A549 (cell line): ENCODE measurements around the genes CFAP161, RPS17 and SH3GL3.

DNA sequence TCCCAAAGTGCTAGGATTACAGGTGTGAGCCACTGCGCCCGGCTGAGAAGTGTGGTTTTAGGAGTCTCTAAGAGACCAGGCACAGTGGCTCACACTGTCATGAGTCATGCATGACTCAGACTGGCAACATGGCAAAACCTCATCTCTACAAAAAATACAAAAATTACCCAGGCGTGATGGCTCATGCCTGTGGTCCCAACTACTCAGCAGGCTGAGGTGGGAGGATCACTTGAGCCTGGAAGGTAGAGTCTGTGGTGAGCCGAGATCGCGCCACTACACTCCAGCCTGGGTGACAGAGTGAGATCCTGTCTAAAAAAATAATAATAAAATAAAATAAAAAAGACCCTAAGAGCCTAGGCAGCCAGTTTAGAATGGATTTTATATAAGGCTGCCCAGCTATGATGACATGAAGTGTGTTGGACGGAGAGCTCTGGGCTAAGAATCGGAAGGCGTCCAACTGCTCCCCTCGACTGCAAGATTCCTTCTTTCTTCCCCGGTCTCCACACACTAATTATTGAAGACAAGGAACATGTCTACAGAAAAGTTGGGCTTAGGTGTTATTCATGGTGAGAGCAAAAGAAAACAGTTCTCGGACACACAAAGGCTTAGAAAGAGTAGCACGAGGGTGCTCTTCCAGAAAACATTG is 33.6 kb downstream of the MESD start:
- PRO-cap, result no peak
CAGE:
- cytosol, long polyA plus RNA, result no peak
- long polyA plus RNA, result no peak
- nucleus, long polyA plus RNA, result no peak

DNA sequence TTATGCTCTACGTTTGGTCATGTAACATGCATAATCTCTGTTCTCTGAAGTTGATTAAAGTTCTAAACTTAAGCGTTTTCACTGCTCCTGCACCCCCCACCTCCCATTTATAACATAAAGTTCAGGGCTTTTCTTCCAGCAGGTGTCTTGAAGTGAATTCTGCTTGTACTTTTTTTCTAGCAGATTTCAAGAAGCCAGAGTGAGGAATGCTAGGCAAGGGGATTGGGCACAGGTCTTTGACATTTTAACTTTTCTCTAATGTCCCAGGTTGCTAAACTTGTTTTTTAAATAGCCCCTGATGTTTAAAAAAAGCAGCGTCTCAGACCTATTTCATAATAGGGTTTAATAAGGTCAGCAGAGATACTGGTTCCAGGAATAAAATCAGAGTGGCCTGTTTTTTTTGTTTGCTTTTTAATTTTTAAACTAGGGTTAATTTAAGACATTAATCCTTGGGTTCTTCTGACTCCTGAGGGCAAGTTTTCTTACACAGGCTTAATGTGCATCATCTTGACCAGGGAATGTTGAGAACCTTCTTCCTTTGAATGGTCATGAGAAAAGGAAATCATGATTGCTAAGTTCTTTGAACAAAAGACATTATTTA is 5.1 kb downstream of the TLNRD1 start:
- PRO-cap, result no peak
CAGE:
- cytosol, long polyA plus RNA, result no peak
- long polyA plus RNA, result no peak
- nucleus, long polyA plus RNA, result no peak

DNA sequence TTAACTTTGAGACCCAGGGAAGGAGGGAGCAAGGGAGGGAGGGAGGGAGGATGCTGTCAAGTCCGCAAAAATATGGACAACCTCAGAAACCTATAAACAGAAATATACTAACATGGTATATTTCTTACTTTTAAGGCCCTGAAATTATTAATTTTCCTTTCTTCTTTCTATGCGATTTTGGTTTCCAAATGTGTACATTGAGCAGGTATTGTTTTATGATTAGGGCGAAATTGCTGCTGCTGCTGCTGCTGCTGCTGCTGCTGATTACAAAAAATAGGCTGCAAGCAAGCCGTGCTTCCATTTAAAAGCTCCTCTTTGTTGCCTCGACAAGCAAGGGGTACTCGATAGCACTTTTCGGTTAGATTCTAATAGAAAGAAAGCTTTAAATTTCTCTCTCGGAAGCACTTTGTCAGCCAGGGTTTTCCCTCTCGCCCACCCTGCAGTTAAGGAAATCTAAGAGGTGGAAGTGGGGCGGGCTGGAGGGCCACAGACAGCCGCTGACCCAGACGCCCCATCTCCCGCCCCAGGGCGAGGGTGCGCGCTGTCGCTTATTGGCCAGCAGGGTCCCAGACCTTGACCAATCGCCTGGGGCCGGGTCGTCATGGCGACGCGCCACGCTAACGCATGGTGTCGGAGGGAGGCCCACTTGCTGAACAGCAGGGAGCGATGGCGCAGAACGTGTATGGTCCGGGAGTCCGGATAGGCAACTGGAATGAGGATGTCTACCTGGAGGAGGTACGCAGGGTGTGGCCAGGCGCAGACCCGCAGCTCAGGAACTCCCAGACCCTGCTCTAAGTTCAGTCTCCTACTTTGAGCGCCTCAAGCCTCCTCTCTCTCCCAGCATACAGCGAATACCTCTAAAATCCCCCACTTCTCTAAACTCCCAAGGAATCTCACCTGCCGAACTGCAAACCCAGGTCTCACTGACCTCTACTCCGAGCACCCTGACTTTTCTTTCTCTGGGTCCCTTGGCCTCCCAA is at the start of gene CFAP161:
CFAP161 (plus strand) TSS at position 607 of the 980 bp plus-strand sequence.
- PRO-cap, result no peak
CAGE:
- cytosol, long polyA plus RNA, result no peak
- long polyA plus RNA, result no peak
- nucleus, long polyA plus RNA, result no peak

GRCh38 chr15:81159453-81159652 is 25.3 kb downstream of the CFAP161 start:
- PRO-cap, result no peak
CAGE:
- cytosol, long polyA plus RNA, result no peak
- long polyA plus RNA, result no peak
- nucleus, long polyA plus RNA, result no peak

GRCh38 chr15:81273852-81274292 is 50.1 kb downstream of the STARD5 start:
- PRO-cap, result no peak
CAGE:
- cytosol, long polyA plus RNA, result no peak
- long polyA plus RNA, result no peak
- nucleus, long polyA plus RNA, result no peak

DNA sequence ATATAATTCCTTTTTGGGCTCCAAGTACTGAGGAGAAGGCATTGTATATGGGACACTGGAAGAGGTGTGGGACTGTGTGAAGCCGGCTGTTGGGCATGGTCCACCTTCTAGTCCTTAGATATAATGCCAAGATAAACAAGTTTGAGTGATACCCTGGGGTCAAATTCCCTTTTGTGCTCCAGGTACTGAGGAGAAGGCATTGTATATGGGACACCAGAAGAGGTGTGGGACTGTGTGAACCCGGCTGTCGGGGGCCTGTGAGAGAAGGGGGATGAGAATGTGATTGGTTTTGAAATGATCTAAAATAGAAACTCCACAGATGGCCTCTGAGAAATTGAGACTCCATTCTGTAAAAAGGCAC is 11.4 kb upstream of the TMC3 start:
- PRO-cap, result no peak
CAGE:
- cytosol, long polyA plus RNA, result no peak
- long polyA plus RNA, result no peak
- nucleus, long polyA plus RNA, result no peak

DNA sequence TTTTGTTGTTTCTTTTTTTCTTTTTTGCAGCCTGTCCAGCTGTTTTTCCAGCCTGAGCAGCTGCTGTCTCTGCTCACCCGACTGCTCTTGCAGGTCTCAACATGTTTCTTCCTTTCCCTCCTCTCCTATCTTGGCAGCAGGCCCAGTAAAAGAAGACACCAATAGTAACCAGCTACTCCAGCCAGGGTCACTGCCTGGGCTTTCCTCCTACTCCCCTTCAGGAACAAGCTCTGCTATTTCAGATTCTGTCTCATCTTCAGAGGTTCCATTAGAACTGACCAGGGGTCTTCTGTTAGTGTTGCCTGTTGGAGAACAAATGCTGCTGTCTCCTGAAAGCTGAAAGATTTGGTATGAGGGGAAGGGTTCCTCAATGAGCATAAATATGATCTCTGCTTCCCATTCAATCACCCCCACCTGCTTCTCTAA is 23.7 kb downstream of the MEX3B start:
- PRO-cap, result no peak
CAGE:
- cytosol, long polyA plus RNA, result no peak
- long polyA plus RNA, result no peak
- nucleus, long polyA plus RNA, result no peak

- PRO-cap, result no peak
CAGE:
- cytosol, long polyA plus RNA, result no peak
- long polyA plus RNA, result no peak
- nucleus, long polyA plus RNA, result no peak
Observed at GRCh38 chr15:82045414-82045946, 338 bp downstream of the MEX3B start.

DNA sequence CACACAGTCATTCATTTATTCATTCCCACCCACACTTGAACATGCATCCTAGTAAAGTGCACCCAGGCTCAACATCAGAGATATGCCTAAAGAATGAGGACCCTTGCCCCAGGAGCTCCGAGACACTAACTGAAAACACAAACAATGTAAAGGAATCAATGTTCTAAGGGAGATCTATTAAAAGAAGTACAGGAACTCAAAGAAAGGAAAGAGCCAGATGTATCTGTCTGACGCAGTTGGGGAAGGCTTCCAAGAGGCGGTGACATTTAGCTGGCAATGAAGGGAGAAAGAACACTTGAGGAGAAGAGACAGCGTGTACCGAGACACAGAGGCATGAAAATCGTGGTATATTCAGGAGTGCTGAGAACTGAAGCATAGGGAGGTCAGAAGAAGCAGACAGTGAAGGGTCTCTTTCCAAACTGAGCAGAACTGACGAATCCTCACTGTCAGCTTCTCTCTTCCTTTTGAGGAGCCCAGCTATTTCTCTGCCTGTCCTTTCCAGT is 66.7 kb downstream of the EFL1 start:
- PRO-cap, result no peak
CAGE:
- cytosol, long polyA plus RNA, result no peak
- long polyA plus RNA, result no peak
- nucleus, long polyA plus RNA, result no peak

DNA sequence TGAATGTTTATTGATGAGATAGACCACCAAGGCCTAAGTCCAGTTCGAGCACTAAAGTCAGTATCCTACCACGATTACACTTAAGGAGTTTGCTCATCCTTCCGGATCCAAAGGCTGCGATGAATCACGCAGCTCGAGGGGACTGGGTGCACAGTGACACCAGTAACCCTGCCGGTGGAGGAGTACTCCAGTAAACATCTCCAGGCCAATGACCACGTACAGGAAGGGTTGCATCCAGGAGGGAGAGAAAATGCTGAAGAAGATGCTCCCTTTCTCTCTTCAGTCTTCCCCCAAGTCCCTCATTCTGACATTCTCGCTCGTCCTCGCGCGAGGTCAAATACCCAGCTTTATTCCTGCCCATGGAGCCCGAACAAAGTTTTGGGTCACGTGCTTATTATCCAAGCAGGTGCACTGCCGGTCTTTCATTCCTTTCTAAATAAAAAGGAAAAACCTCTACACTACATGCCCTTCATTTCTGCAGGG is 576 bp downstream of the EFL1 start:
- PRO-cap, result no peak
CAGE:
- cytosol, long polyA plus RNA, result no peak
- long polyA plus RNA, result no peak
- nucleus, long polyA plus RNA, result no peak

- PRO-cap, result no peak
CAGE:
- cytosol, long polyA plus RNA, result no peak
- long polyA plus RNA, result no peak
- nucleus, long polyA plus RNA, result no peak
Observed at GRCh38 chr15:82300248-82300686, 37.6 kb downstream of the SAXO2 start.

DNA sequence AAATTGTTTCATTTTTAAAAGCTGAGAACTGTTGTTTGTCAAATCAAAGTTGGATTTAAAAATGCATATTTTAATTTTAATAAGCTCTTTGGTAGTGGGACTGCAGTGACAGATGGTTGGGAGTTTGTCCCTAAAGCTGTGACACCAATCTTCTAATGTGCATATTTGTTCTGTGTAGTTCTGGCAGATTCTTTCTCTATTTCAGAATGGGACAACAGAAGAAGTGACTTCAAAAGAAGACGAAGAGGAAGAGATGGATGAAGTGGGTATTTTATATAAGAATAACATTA is 29.2 kb upstream of the GOLGA6L9 start:
- PRO-cap, result no peak
CAGE:
- cytosol, long polyA plus RNA, result no peak
- long polyA plus RNA, result no peak
- nucleus, long polyA plus RNA, result no peak

DNA sequence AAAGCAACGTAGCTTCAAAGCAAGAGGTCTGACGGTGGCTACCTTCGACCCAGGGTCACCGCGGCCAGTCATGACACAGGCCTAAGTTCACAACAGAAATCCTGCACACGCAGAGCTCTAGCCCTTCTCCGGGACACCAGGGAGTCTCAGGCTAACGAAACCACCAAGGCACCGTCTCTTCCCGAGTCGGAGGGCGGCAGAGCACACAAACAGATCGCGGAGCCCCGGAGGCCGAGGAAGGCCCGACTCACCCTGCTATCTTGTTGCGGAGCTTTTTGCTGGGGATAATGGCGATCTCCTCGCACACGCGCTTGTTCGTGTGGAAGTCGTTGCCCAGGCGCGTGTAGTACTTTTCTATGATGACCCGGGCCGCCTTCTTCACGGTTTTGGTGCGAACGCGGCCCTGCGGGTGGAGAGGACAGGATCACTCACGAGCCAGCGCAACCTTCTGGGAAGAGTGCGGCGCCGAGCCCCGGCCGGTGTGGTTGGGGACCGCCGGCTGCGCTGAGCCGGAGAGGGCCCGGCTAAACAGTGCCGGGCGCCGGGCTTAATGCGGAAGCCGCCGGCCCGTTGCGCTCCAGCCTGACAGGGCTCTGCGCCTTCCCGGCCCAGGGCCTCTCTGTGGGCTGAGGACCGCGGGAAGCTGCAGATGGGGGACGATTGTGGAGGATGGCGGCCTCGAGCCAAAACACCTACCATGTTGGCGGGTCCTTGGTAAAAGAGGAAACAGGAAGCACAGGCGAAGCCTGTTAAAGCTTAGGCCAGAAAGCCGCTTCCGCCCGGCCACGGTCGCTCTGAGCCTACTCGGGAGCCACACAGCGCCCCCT is at the start of gene RPS17:
RPS17 (minus strand) TSS at position 728 of the 827 bp plus-strand sequence.
- PRO-cap, result bidirectional peak, plus-strand start outside the sequence, minus-strand start at position 724 of the sequence
CAGE:
- cytosol, long polyA plus RNA, result start-site peak on the minus strand centred at position 738 of the sequence, 68 bp wide, 2,846 and 1,538 reads in 2 replicates
- long polyA plus RNA, result start-site peak on the minus strand centred at position 706 of the sequence, 26 bp wide, 154 and 84 reads in 2 replicates
- nucleus, long polyA plus RNA, result start-site peak on the minus strand centred at position 738 of the sequence, 67 bp wide, 1,984 and 411 reads in 2 replicates

DNA sequence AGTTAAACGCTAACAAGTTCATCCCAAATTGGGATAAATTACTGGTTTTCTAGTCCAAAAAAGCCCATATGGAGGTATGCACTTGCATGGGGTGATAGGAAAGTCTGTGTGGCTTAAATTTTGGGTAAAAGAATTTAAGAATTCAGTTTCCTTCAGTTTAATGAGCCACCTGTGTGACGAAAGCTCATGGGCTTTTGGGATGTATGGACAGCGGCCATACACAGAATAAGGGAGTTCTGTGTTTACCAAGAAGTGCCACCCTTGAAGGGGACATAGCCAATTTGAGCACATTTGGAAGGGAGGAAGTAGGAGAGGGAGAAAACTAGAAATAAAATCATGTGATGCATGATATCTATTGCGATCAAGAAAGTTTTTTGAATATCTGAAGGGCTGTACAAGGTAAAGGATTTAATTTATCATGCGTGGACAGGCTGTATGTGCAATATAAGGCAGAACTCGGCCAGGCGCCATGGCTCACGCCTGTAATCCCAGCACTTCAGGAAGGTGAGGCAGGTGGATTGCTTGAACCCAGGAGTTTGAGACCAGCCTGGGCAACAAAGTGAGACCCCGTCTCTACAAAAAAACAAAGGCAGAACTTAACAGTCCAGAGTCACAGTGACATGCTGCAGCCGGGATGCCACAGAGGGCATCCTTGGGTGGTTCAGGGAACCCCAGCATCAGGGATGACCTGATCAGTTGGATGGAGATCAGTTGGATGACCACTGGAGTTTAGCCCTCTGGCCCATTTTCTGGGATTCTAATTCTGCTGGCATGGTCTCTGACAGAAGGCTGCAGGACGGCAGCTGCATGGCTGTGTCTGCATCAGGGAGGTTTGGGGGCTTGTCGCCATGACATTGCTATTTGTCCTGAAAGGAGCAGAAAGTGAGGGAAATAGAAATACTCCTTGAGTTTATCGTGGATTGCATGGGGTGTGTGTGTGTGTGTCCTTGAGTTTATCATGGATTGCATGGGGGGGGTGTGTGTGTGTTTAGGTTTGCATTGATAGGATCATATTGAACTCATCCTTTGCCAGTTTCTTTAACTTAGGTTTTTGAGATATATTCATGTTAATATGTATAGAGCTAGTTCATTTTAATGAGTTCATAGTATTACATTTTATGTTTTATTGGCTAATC is 19.7 kb downstream of the WHAMM start:
- PRO-cap, result no peak
CAGE:
- cytosol, long polyA plus RNA, result no peak
- long polyA plus RNA, result no peak
- nucleus, long polyA plus RNA, result no peak

- PRO-cap, result no peak
CAGE:
- cytosol, long polyA plus RNA, result no peak
- long polyA plus RNA, result no peak
- nucleus, long polyA plus RNA, result no peak
Observed at GRCh38 chr15:83017004-83018267, 6.0 kb upstream of the C15orf40 start.

- PRO-cap, result no peak
CAGE:
- cytosol, long polyA plus RNA, result no peak
- long polyA plus RNA, result no peak
- nucleus, long polyA plus RNA, result no peak
Observed at GRCh38 chr15:83108186-83109096, 996 bp downstream of the TM6SF1 start.

DNA sequence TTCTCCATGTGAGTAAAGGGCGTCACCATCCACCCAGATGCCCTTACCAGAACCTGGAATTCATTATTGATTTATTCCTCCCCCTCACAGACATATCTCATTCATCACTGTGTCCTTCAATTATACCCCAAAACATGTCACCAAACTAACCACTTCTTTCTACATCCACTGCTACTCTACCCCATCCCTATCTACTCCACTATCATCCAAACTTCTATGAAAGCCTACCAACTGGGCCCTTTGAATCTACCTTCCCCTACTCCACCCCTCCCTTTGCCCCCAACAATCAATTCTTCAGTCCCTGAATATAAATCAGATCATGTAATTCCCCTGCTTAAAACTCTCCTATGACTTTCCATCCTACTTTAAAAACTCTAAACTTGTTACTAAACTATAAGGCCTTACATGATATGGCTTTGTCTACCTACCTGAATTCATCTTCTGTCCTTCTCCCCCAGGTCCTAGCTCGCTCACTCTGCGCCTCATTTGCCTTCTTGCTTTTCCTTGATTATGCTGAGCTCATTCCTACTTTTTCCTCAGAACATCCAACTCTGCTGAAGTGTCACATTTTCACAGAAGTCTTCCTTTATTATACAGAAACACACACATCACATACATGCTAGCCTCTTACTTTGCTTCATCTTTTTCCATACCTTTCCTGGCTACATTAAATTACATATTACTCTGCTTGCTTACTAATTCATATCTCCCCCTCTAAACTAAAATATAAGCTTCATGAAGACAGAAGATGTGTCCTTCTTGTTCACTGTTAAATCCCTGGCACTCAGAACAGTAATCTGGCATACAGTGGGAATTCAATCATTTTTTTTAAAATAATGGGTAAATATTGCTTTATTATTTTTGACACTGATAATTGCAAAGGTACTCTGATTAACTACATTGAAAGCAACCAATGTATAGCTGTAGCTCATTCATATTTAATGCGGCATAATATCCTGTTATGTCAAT is 18.4 kb downstream of the HDGFL3 start:
- PRO-cap, result no peak
CAGE:
- cytosol, long polyA plus RNA, result no peak
- long polyA plus RNA, result no peak
- nucleus, long polyA plus RNA, result start-site peak on the minus strand centred at position 667 of the sequence, 118 bp wide, 32 and 34 reads in 2 replicates

GRCh38 chr15:83288174-83288939 is 3.9 kb upstream of the BNC1 start:
- PRO-cap, result no peak
CAGE:
- cytosol, long polyA plus RNA, result no peak
- long polyA plus RNA, result no peak
- nucleus, long polyA plus RNA, result no peak

GRCh38 chr15:83446587-83447676 is at the start of gene SH3GL3:
SH3GL3 (plus strand) TSS chr15:83447341.
- PRO-cap, result no peak
CAGE:
- cytosol, long polyA plus RNA, result no peak
- long polyA plus RNA, result no peak
- nucleus, long polyA plus RNA, result no peak

DNA sequence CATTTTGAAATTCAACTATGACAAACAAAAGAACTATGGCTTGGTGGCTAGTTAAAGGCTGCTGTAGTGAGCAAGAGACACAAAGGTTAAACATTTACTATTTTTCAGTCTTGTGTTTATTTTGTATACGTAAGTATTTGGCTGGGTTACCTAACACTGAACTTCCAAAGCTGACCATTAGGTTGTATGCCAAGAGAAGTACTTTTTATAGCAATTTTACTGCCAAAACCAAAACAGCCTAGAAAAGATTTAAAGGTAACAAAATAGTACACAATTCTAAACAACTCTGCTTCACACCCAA is 69.1 kb upstream of the ZSCAN2 start:
- PRO-cap, result no peak
CAGE:
- cytosol, long polyA plus RNA, result no peak
- long polyA plus RNA, result no peak
- nucleus, long polyA plus RNA, result no peak